ENCODE results near the gene NOTCH4.

GRCh38 chr6:31897910-31898934, 724 bp upstream of the EHMT2 start:
- PRO-cap: no peak

DNA sequence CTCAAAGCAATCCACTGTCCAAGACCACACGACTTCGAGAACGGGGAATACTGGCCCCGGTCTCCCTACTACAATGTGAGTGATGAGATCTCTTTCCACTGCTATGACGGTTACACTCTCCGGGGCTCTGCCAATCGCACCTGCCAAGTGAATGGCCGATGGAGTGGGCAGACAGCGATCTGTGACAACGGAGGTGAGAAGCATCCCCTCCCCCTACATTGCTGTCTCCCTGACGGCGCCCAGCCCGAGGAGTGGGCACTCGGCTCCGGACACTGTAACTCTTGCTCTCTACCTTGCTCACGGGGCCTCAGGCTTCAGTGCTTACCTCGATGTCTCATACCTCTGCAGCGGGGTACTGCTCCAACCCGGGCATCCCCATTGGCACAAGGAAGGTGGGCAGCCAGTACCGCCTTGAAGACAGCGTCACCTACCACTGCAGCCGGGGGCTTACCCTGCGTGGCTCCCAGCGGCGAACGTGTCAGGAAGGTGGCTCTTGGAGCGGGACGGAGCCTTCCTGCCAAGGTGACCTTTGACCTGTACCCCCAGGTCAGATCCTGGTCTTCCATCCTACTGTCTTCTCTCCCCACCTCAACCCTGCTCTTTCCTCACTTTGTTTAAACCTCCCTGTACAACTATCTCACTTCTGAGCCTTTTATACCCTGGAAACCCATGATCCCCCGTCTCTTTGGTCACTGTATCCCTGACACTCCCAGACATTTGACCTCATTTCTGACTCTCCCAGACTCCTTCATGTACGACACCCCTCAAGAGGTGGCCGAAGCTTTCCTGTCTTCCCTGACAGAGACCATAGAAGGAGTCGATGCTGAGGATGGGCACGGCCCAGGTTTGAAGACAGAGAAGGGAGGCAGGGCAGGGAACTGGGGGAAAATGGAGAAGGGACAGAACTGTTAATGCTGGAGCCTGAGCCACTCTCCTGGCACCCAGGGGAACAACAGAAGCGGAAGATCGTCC, 1.4 kb downstream of the CFB start:
- PRO-cap: no peak

DNA sequence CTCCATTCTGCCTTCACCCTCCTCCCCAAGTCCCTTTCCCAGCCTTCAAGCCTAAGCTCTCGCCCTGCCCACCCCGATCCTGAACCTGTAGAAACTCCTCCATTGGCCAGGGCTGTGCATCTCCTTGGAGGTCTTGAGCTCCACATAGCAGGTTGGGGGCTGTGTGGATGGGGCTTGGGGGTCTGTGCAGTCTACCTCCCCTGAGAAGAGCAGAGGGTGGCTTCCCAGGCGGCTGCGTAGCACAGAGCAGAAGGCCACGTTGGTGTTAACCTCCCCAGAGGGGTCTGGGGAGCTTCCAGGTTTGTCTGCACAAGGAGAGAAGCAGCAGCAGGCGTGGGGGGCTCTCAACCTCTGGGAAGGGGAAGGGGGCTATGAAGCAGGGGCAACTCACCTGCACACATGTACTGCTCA, 1.4 kb downstream of the DXO start:
- PRO-cap: no peak

GRCh38 chr6:32037099-32037640, 1.0 kb upstream of the CYP21A2 start:
- PRO-cap: no peak

DNA sequence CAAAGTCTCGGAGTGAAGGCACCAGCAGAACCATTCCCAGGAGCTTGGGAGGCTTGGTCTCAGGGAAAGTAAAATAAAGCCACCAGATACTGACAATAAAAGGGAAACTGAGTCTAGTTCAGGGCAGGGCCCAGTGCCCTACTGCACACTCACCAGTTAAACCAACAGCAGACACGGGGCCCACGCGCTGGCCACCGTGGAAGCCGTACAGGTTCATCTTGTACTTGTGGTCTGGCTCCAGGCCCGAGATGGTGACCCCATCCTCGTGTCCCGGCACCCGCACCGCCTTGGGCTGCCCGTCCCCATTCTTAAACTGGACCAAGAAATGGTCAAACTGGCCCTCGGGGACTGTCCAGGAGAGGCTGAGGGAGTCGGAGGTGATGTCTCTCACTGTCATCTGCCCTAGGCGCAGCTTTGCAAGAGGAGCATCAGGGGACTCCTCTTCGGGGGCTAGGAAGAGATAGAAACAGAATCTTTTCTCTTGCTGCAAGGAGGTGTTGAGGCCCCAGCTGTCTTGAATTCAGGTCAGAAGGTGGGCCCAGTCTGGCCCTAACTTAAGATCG, 26.5 kb downstream of the CYP21A2 start:
- PRO-cap: no peak

- PRO-cap: no peak
These were observed 15.9 kb downstream of the TNXB start for GRCh38 chr6:32093143-32093709.

- PRO-cap: no peak
These were observed 12.3 kb downstream of the TNXB start for GRCh38 chr6:32096648-32097382.

DNA sequence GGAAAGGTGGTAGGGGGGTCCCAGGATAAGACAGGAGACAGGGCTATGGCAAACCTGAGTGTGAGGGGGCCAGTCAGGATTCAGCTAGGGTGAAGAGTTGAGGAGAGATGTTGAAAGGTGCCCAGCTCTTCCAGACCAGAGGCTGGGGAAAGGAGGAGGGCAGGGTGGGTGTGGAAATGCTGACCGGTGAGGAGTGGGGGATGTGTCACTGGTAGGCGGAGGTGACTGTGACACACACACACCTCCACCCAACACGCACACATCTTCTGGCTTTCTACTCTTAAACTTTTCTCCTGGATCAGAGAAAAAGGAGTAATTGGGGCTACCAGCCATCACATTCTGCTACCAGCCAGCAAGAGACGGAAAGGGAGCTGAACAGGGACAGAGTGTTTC, 2.9 kb downstream of the TNXB start:
- PRO-cap: no peak

- PRO-cap: unidirectional peak, minus-strand start at chr6:32111741
These were observed 2.3 kb upstream of the TNXB start for GRCh38 chr6:32111086-32112148.

DNA sequence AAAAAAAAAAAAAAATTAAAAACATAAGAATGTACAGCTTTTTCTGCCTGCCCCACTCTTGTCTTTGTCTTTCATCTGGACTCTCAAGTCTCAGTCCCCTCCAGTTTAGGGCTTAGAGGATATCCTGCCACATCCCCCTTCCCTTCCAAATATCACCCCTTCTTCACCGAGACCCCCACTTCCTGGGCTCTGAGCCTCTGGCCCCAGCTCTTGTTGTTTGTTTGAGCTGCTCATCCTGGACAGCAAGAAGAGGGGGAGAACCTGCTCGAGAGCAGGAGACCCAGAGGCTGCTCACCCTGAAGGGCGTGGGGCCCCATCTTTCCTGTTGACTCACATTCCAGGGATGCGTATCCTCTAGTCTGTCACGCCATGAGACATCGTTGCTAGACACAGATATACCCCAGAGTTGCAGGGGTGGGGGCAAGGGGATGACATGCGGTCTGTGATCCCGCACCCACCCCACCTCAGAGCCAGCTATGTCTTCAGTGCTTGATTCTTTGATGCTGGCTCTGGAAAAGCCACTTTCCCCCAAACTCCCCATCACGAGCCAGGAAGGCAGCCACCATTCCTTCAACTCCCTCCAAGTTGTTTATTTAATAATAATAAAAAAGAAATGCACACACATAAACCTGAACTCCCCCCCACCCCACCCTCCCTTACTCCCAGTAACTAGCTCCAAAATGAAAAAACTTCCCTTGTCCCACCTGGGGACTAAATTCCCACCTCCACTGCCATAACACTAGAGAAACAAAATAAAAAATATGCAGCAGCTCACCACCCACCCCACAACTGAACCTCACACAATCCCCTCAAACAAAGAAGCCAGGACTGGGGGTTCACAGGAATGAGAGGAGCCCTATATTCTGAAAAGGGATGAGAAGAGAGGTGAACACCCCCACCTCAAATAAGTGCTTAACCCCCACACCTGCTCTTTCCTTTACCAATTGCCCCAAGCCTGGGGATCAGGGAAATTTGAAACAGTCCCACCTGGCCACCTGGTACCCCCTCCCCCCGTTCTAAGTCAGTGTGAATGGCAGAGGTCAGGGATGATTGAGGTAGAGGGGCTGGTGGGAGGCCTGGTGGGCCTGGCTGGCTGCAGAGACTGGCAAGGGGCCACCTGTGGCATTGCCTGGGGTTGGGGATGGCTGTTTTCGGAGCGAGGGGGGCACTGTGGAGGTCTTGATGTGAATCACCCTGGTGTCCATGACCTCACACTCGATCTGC, 6.0 kb upstream of the TNXB start:
- PRO-cap: no peak

GRCh38 chr6:32166807-32167296, 2.5 kb downstream of the EGFL8 start:
- PRO-cap: no peak

DNA sequence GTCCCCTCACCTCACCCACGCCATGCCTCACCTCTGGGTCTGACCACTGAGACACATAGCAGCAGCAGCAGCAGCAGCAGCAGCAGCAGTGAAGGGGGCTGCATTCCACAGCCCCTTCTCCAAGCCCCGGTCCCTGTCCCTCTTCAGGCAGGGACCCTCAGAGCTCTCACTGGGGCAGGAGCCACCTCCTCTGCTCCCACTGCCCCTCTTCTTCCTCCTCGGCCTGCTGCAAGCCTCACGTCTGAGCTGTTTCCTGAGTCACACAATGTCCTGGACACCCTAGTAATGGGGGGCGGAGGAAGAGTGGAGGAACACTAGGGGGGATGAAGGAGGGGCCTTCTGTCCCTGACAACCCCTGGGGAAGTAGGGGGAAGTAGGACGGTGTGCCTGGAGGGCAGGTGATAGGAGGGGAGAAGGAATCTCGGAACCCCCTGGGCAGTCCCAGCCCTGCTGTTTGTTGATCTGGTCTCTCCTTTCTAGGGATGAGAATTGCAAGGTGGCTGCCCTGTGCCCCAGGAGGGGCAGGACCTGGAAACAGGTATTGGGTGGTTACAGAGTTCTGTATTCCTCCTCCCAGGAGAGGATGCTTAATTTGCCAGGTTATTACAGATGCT, at the start of gene NOTCH4:
Gene NOTCH4, minus strand, starts transcription at position 243 of the 614 bp plus-strand sequence.
- PRO-cap: bidirectional peak, plus-strand start at position 348 of the sequence, minus-strand start at position 243 of the sequence

GRCh38 chr6:32578700-32579549, 10.7 kb downstream of the HLA-DRB1 start:
- PRO-cap: no peak

GRCh38 chr6:32623563-32624075, 13.6 kb upstream of the HLA-DQA1 start:
- PRO-cap: no peak

- PRO-cap: no peak
These were observed 6.7 kb downstream of the HLA-DQB1 start for GRCh38 chr6:32659464-32660445.

DNA sequence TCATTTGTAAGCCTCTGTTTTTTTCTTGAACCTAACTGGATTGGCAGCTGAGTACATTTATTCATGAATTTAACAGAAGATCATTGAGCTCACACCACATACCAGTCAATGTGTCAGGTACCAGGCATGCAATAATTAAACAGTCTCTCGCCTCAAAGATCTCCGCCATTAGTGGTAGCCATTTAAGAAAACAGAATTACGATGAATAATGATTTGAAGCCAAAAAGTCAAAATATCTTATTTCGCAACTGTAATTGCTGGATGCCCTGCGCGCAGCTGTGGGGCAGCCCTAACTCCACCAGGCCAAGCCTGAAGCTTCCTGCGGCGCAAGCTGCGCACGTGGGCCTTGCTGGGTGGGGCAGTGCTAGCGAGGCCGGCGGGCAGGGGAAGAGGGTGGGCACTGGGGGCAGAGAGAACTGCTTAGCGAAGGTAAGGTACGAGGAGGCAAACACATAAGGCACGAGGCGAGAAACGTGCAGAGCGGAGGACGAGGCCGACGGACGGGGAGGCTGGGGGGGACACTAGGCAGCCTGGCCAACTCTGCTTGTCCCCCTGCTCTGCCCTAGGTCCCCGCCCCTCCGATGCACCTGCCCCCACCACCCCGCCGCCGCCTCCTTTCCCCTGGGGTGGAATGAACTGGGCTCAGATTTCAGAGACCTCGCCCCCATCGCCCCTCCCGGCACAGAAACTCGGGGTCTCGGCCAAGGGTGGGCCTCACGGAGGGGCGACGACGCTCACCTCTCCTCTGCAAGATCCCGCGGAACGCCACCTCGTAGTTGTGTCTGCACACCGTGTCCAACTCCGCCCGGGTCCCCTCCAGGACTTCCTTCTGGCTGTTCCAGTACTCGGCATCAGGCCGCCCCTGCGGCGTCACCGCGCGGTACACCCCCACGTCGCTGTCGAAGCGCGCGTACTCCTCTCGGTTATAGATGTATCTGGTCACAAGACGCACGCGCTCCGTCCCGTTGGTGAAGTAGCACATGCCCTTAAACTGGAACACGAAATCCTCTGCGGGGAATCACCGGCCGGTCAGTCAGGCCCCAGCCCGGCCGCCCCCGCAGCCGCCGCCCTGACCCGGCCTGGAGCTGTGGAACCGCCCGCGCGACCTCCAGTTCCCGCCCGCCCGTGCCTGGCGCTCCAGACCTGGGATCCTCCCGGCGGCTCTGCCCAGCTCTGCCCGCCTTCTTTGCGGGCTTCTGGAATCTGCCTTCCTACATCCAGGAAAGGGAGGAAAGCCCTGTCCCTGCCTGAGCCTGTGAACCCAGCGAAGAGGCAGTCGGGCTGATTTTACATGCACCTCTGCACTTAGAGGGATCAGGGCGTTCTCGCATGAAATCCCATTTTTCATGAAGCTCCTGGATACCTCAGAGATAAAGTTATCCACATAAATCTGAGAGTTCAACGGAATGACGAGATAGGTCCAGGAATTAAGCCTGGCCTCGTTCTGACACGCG, 1.9 kb downstream of the HLA-DQB1 start:
- PRO-cap: bidirectional peak, plus-strand start at position 914 of the sequence, minus-strand start at position 805 of the sequence

DNA sequence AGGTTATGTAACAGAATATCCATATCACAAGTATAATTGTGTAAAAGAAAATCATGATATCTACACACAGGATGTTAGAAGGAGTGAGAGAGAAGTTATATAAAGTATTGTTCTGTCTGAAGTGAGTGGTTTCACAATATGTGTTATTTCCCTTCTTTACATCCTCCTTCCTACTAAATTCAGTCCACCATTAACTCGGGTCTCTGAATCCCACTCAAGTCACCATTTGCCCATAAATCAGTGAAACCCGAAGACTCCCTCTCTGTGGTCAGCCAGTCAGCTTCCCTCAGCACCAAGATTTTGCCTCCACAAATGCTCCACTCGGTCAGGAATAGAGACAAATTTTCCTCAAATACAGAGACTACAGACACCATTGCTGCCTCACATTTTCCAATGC, 740 bp downstream of the HLA-DQB1 start:
- PRO-cap: no peak

DNA sequence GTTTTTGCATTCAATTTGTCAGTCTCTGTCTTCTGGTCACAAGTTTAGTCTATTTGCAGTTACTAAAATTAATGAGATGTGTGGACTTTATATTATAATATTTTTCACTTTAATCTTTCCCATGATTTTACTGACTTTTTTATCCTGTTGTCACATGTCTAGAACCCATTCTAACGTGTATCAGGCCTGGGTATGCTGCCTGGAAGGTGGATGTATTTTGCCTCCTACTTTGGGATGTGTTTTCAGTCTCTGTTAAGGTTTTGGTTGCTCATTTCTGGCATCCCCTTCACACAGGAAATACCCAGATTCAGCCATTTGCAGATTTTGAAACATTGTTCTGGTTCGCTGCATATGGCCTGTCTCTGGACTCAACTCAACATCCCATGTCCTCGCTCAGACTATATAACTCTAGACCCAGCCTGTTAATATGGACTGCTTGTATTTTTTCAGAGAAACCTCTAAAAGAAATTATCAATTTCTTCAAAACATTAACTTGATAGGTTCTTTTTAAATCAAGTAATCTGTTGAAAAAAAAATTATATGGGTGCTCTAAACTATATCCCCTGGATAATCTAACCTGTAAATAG, 23.1 kb upstream of the HLA-DQB1 start:
- PRO-cap: no peak

- PRO-cap: no peak
These were observed 23.8 kb upstream of the HLA-DQB1 start for GRCh38 chr6:32690233-32690644.

DNA sequence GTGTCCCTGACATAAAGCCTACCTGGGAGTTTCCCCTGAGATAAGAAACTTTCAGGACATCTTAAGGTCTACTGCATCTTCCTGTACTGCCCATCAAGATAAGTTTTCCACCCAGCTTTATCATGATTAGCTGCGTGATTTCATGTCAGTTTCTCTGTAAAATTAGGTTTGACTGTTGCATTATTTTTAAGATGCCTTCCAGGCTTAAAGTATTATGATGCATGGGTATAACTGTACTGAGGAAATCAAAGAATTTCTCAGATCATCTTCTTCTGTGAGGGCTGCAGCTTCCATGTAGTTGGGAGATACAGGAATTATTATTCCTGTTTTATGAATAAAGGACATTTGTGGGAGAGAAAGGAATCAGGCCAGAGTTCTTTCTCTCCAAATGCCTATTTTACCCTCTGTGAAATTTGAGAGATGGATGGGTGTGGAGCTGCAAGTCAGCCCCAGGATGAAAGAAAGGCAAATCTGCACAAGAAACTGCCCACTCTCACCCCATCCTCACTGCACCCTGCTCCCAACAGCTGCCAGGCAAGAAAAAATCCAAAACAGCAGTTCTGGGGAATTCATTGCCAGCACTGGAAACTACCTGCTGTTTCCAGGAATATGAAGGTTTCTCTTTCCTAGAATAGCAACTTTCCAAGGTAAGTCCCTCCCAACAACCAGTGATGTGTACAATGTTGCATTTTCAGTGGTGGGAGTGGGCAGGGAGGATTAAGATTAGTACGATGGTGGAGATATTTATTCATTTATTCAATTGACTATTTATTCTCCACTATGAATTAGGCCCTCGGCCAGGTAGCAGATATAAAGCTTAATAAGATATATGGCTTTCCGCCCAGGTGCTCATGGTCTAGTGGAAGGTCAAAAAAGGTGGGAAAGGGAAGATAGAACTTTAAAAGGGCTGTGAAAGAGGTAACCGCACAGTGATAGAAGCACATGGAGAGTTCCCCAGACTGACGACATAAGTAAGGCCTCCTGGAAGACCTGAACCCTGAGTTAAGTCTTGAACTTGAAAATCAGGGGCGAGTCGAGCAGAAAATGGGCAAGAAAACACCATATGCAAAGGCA, 10.1 kb upstream of the HLA-DOB start:
- PRO-cap: no peak

All from right cardiac atrium (tissue), 1 donor.